Measurements from ENCODE around the genes WDR46, PHF1 and ZBTB9.

DNA sequence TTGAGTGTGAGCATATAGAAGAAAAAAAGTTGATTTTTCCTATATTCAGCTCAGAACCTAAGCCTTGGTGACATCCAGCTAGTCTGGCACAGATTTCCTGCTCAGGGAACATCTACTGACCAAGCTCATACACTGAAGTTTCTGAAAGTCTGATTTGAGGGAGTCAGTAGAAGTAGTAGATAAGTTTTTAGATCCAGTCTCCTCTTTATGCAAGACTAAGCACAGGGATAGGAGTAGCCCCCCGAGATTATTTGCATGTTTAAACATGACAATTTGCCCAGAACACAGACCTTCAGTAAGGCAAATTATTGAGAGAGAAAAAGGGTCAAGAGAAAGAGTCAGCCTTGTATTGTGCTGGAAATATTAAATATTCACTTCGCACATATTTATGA, 747 bp downstream of the HLA-DMB start:
- RRBS: no CpG with 5 or more reads among the region's 2 CpGs

DNA sequence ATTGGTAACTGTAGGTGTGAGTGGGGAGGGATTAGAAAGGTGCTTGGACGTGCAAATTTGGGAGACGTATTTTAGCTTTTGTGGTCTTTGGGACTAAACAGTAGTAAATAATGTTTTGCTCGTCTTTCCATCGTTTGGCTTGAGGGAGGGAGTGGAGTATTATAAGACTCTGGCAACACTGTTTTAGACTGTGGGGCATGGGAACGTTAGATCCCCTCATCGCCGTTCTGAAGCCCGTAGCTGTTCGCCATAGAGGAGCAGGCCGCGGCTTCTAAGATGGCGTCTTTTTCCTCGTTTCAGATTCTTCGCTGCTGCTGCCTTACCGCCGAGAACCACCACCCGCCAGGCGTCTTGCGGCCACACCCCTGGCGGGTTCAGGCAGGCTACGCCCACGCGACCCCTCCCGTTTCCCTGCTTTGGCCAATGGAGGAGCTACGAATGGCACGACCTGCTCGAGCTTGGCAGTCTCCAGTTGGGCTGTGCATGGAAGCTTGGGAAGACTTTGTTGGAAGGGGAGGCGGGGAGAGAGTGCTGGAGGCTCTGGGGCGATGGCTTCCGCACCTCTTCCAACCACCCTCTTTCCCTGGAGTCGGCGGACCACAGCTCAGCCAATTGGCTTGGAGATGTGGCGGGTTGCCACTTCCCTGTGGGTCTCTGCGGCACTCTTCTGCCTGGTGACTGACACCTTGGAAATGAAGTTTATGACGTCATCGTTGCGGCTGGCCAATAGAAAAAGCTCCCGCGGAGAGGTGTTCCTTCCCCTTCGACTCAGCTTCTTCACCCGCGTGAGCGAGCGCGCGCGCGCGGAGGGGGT, 3.1 kb downstream of the BRD2 start:
- RRBS: no CpG with 5 or more reads among the region's 49 CpGs

DNA sequence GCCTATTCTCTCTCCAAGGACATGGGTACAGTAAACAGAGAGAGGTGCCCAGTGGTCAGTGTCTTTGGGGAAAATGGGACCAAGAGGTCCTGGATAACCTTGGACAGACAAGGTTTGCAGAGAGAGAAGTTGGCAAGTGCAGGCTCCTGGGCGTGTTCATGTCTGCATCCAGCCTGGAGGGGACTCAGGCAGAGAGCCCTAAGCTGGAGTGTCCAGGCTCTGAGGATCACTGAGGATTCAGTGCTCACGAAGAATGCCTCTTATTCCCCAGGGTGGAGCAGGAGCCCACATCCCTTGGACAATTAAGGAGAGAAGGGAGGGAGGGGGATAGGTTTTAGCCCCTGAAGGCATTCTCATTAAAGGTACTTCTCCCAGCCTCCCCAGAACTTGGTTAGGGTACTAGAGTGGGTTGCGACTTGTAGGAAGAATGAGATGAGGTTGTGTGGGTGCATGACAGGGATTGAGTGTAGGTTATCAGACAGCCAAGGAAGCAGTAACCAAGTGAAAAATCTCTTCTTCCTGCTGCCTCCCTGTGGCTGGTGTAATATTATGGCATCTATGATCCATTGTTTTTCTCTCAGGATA, 623 bp downstream of the HLA-DPB1 start:
- RRBS: no CpG with 5 or more reads among the region's 3 CpGs

DNA sequence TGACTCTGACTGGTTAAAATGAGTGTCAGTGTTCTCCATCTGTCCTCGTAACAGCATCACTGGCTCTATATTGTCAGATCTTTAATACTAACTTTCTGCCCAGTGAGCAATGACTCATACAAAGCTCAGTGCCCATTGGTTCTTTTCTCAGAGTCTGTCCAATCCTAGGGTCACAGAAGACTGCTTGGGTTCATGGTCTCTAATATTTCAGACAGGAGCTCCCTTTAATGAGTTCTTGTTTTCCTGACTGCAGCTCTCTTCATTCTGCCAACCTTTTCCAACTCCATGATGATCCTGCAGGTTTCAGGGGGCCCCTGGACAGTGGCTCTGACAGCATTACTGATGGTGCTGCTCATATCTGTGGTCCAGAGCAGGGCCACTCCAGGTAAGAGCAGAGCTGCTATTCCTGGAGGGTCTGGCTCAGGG, 36.5 kb downstream of the HLA-DPB1 start:
- RRBS: no CpG with 5 or more reads among the region's 1 CpG

DNA sequence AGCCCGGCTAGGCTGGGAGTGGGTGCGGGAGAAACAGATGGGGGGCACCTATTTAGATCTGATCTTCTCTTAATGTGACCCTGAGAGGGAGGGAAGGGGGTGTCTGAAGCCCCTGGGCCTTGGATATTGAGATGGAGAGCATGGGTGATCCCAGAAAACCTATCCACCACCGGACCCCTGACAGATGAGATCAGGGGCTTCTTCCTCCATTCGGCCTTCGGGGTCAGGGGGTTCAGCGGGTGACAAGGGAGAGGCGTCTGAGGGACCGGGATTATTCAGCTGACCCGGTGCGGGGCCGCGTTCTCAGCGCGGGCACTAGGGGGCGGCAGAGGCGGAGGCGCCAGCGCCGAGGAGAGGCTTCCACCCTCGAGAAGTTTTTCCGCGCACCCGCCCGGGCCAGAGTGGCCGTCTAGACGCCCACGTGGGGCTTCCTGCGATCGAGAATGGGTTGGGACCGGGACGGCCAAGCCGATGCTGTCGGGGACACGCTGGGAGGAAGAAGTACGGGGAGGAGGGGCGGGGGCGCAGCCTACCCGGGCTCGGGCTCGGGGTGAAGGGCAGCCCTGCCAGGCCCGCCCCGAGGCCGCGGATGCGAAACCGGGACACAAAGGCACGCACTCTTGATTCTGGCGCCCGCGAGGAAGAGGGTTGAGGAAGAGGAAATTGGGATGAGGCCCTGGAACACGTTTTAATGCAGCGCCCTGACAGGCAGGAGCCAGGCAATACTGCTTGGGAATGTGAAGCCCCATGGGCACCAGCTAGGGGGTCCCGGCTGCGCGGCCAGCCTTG, 30.8 kb downstream of the COL11A2 start:
- RRBS: 3% methylated on average over 40 of the region's 55 CpGs

- RRBS: 28% methylated on average over 5 of the region's 18 CpGs
Measured at GRCh38 chr6:33213841-33214620, 5.7 kb downstream of the RING1 start.

DNA sequence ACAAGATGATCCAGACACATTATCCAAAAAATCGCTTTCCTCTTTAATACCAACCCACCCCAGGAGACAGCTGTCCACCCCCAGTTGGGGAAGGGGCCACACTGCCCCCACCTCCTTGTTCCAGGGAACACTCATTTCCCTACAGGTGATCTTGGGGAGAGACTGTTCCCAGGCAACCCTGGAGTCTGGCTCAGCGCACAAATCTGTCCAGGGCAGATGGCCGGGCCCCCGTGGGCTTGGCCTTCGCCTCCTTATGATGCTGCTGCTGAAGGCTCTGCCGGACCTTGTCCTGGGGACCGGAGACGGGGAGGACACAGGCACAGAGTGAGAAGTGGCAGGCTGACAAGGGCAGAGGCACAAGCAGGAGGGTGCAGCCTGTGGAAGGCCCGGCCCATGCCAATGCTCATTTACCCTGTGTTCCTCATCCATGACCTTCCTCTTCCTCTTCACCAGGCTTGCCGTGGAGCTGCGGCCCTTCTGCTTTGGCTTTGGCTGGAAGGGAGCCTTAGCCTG, 2.2 kb downstream of the B3GALT4 start:
- RRBS: 88% methylated on average over 6 of the region's 11 CpGs

DNA sequence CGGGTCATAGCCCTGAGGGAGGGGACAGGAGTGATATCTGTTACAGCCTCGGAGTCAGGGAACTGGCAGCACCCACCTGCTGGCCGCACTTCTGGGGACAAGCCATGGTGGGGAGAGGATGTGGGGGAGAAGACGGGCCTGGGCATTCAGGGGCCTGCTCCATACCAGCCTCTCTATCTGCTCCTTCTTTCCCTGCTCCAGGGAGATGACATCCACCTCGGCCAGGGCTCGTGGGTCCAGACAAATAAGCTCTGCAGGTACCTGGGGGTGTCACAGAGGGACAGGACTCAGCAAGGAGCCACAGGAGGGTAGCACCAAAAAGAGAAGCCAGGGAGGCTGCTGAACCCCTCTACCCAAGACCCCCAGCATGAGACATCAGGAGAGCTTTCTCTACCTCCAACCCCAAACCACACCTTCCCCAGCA, 2.7 kb downstream of the B3GALT4 start:
- RRBS: no CpG with 5 or more reads among the region's 6 CpGs

- RRBS: no CpG with 5 or more reads among the region's 14 CpGs
Measured at GRCh38 chr6:33282098-33283086, 5.5 kb downstream of the B3GALT4 start.

DNA sequence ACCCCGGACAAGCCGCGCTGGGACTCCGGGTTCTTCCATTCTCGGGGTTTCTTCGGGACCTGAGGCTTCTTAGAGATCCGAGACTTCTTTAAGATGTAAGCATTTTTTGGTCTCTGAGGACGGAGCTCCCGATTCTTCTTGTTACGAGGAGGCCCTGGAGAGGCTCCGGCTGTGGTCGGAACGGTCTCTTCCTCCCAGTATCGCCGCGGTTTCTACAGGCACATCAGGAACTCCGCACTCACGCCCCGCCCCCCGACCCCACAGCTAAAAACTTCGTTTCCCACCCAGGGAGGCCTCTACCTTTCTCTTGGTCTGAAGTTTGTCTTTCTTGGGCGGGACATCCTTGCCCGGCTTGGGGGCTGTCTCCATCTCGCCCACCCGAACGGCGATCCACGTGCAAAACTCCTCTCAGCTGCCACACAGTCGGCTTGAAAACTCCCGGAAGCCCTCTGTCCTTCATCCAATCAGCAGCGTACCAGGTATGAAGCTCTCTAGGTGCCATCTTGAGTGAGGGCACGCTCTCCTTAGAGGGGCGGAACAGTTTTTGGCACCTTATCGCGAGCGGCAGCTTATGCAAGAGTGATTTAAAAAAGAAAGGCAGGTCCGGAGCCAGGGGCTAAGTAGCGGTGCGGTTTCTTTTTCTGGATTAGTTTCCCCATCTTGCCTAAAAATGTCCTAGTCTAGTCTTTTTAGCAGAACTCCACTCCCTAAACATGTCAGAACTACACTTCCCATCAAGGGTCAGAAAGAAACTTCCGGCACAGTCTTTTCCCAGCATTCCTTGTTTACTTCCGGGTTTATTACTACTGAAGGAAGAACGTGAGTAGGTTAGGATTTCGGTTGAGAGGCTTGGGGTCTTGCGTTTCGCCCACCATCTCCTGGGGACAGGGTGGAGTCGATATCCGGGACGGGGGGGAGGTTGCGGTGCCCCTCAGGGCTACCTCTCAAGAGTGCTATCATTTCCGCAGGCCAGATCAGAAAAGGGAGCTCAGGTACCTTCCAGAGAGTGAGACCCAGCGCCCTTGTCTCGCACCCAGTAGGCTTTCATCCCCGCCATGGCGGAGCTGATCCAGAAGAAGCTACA, at the start of gene WDR46:
TSS of gene WDR46 (minus strand) at position 438 of the 1,084 bp plus-strand sequence.
- RRBS: 3% methylated on average over 14 of the region's 54 CpGs

DNA sequence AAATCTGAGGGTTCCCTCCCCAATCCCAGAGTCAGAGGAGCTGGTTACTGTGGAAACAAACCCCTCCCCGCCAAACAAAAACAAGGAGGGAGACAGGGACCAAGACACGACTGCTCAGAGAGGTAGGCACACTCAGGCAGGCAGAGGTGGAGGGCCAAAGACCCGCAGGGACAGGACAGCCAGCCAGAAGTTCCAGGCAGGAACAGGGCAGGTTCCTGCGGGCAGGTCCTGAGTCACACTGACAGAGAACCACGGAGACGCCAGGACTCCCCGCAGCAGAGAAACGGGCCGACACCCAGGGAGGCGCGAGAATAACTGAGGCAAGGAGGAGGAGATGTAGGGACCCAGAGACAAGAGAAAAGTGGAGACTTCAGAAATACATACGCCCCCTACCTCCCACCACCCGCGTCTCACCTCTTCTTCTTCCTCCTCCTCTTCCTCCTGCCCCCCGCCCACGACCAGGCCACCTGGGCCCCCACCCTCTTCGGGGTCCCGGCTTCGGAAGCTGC, 647 bp downstream of the RGL2 start:
- RRBS: no CpG with 5 or more reads among the region's 19 CpGs

- RRBS: no CpG with 5 or more reads among the region's 2 CpGs
Measured at GRCh38 chr6:33313129-33313217, 905 bp downstream of the TAPBP start.

GRCh38 chr6:33403401-33404212, 7.2 kb upstream of the PHF1 start:
- RRBS: no CpG with 5 or more reads among the region's 10 CpGs

GRCh38 chr6:33410957-33411412, at the start of gene PHF1:
Gene PHF1, plus strand, starts transcription at chr6:33411014.
- RRBS: 5% methylated on average over 27 of the region's 45 CpGs

GRCh38 chr6:33423318-33423741, 3.5 kb downstream of the SYNGAP1 start:
- RRBS: no CpG with 5 or more reads among the region's 9 CpGs

GRCh38 chr6:33426437-33426847, 6.6 kb downstream of the SYNGAP1 start:
- RRBS: no CpG with 5 or more reads among the region's 11 CpGs

GRCh38 chr6:33427422-33428443, 7.9 kb downstream of the SYNGAP1 start:
- RRBS: 3% methylated on average over 47 of the region's 103 CpGs

DNA sequence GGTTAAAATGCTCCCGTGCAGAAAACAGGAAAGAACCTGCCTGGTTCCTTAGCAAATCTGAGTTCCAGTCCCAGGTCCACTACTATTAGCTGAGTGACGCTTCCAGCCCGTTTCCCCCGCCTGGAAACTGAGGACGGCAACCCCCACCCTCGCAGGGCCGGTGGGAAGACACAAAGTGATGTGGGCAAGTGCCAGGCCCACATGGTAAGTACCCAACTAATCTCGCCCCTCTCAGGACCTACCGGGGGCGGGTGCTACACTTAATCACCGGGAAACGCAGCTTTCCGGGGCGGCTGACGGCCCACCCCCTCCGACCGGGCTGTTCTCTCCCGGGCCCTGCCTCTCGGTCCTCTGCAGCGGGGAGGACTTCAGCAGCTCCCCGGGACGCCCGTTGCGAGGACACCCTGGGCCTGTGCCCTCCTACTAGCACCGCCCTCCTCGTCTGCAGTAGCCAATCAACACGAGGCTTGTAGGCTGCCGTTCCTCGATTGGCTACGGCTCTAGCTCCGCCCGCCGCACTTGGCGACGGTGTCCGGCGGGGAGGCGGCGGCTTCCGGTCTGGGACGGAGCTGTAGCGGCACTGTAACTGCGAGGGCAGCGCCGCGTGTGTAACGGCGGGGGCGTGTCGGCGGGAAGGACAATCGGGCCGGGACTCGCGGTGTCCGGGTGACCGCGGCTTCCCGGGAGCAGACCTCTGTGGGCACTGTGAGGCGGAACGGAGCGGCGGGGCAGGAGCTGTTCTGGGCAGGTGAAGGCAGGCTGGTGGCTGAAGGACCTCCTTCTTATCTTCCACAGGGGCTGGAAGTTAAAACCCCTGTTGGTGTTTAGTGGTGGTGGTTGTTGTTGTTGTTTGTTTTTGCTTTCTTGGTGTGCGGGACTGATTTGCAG, at the start of gene ZBTB9:
TSS of gene ZBTB9 (plus strand) at position 549 of the 888 bp plus-strand sequence.
- RRBS: 5% methylated on average over 16 of the region's 64 CpGs

- RRBS: no CpG with 5 or more reads among the region's 7 CpGs
Measured at GRCh38 chr6:33488289-33488733, 33.9 kb downstream of the ZBTB9 start.

- RRBS: no CpG with 5 or more reads among the region's 18 CpGs
Measured at GRCh38 chr6:33683722-33684560, 27.6 kb downstream of the UQCC2 start.

Measured in epidermal melanocyte (primary cell).